Measurements from ENCODE around the genes AHNAK, EEF1G, C11orf98, UBXN1 and NXF1.

GRCh38 chr11:62484430-62484830 is 62.2 kb downstream of the AHNAK start:
- RAMPAGE, long total RNA: no peak
- RRBS: no CpG with 5 or more reads among the region's 6 CpGs

DNA sequence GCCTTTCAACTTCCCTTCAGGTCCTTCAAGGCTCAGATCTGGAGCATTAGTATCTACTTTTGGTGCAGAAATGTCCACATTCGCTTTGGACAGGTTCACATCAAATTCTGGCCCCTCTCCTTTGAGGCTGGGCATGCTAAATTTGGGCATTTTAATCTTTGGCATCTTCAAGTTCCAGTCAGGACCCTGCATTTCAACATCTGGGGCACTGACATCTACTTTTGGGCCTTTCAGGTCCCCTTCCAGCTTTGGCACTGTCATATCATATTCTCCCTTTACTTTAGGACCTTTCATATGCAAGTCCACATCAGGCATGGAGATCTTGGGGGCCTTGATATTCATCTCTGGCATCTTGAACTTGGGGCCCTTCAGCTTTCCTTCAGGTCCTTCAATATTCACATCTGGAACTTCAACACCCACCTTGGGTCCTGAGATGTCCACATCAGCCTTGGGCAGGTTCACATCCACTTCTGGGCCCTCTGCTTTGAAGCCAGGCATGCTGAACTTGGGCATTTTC is 15.3 kb downstream of the AHNAK start:
- RAMPAGE, long total RNA: no peak
- RRBS: no CpG with 5 or more reads among the region's 1 CpG

- RAMPAGE, long total RNA: no peak
- RRBS: no CpG with 5 or more reads among the region's 20 CpGs
Observed at GRCh38 chr11:62533618-62534244, 12.9 kb downstream of the AHNAK start.

- RAMPAGE, long total RNA: no peak
- RRBS: 3% methylated on average over 11 of the region's 38 CpGs
Observed at GRCh38 chr11:62542748-62543766, 3.5 kb downstream of the AHNAK start.

DNA sequence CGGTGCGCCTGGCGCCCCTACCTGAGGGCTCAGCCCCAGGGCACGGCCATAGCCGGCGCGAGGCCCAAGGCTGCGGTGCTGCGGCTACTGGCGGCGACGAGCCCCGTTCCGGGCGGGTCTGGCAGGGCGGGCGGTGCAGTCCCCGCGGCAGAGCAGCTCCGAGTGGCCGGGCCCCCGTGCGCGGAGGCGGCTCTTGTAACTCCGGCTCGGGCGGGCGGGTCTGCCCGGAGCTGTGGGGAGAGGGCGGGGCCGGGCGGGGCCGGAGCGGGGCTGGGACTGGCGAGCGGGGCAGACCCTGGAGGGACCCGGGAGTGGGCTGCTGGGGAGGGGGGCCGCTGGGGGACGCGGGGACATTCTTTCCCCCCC is at the start of gene AHNAK:
TSS of gene AHNAK (minus strand) at position 168 of the 366 bp plus-strand sequence.
- RAMPAGE, long total RNA: no peak
- RRBS: 1% methylated on average over 27 of the region's 41 CpGs

DNA sequence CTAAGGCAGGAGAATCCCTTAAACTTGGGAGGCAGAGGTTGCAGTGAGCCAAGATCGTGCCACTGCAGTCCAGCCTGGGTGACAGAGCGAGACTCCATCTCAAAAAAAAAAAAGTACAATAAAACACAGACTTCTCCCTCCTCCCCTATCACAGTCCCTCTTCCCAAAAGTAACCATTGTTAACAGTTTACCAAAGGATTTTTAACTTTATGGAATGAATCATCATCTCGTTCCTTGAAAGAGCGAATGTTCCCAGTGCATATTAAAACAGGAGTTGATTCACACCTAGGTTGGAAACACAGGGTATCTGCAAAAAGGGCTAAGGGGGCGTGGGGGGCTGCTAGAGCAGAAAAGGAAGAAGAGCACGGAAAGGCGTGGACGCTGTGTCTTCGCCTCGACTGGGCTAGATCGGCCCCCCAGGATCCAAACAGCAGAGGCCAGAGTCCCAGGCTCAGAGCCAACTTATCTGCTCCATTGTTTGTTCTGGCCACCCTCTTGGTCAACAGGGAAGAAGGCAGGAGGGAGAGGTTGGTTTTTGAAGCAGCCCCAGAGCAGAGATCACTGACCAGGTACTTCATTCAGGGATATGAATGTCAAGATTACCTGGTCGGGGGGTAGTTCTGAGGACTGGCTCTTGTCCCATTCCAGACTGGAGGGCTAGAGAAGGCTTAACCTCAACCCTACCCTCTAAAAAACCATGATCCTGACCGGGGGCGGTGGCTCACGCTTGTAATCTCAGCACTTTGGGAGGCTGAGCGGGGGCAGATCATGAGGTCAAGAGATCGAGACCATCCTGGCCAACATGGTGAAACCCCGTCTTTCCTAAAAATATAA is 2.2 kb upstream of the AHNAK start:
- RAMPAGE, long total RNA: no peak
- RRBS: no CpG with 5 or more reads among the region's 18 CpGs

DNA sequence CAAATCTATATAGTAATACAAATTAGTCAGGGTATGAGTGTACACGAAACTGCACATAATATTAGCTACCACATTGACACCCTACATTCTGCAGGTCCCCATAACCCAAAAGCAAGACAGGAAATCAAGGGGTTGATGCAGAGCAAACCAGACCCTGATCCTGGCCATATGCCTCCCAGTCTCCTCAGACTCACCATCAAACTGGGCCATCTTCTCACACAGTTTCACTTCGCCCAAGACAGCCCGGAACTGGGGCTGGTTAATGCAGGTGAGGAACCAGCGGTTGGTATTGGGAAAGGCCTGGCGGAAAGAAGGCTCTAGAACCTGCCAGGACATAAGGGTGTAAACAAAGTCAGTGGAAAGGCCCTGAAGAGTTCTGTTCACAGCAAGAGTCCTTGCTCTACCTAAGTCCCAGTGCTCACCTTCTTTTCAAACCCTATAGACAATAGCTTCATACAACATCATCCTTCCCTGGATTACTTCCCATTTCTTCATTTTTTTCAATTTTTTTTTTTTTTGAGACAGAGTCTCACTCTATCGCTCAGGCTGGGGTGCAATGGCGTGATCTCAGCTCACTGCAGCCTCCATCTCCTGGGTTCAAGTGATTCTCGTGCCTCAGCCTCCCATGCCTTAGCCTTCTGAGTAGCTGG is 6.4 kb downstream of the EEF1G start:
- RAMPAGE, long total RNA: no peak
- RRBS: no CpG with 5 or more reads among the region's 8 CpGs

GRCh38 chr11:62573540-62574094 is at the start of gene EEF1G:
EEF1G (minus strand) TSS chr11:62573891.
- RAMPAGE, long total RNA: start-site peak on the minus strand at chr11:62573853-62573866, 2,385 and 1,487 reads in 2 replicates
- RRBS: no CpG with 5 or more reads among the region's 33 CpGs

DNA sequence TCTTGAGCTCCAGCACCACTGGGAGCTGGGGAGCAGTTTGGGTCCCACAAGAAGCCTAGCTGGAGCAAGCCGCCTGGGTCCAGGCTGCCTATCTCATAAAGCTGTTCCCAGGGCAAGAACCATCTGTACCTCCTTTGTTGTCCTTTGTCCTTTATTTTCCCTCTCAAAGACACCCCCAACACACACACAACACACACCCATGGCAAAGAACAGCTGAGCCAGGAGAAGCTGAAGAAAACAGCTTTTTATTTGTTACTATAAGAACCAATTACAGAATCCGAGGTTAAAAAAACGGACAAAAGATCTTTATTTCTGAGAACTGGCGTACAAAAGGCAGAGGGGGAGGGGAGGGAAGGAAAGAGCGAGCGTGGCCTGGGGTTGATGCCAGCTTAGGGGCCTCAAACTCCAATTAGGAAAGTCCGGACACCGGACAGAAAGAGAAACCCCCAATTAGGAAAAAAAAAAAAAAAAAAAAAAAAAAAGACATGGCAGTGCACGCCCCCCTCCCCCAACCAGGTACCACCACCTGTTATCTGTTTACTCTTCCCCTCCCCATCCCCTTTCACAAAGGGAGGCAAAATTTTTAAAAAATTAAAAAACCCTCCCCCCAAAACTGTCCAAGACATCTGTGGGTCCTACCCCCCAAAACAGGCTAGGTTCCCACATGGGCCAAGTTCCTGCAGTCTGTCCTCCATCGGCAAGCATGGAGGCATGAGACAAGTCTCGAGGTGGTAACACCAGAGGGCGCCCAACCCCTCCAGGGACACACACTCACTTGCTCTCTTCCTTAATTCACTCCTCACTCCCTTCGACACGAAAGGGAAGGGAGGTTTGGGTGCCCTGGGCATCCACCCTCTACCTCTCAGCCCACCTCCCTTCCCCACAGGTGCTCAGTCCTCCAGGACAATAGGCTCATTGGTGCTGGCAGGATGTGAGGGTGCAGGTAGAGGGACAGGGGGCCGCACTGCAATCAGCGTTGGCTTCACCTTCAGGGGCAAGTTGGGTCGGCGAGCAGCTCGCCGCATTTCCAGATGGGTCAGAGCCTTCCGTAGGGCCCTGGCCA is 2.0 kb upstream of the TUT1 start:
- RAMPAGE, long total RNA: no peak
- RRBS: no CpG with 5 or more reads among the region's 21 CpGs

DNA sequence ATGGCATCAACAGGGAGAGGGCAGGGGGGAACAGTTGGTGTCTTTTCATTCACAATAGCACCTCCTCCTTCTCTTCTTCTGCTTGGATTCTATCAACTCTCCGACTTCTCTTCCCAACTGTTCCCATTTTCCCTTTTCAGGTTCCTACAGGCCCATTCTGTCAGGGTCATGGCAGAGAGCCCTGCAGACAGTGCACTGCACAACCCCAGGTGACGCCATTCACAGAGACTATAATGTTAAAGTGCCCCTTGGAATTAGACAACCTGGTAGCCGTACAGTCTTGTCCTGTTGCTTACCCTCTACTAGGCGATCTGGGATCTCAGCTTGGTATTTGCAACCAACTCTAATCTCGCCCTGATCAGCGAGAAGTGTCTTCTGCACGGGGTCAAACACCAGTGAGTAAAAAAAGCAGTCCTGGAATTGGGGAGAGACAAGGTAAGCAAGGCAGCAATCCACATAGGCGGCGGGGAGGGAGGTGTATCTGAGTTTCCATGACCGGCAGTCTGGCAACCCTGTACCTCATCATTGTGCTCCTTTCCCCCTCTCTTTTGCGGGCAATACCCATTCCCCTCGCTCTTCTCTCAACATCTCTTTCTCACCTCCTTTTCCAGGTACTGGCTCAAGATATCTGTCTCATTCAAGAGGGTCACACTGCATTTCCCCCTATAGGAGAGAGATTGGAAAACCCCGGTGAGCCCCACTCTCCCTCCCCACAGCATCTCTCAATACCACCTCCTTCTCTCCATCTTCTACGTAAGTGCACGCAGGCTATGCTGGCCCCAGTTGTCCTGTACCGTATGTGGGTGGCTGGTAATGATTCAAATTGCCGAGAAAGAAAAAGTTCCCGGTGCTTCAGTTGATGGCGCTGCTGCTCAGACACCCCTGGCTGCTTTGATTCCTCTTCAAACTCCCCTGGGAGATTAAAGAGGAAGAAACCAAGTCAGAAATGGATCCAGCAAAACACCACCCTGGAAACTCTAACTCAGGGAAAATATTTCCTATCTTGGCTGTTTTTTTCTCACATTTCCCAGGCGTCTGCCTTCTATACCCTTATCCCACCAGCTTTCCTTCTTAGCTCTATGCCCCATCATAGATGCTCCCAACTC is 3.6 kb downstream of the MTA2 start:
- RAMPAGE, long total RNA: no peak
- RRBS: no CpG with 5 or more reads among the region's 20 CpGs

GRCh38 chr11:62602728-62603126 is 1.1 kb upstream of the MTA2 start:
- RAMPAGE, long total RNA: no peak
- RRBS: 40% methylated on average over 11 of the region's 35 CpGs

DNA sequence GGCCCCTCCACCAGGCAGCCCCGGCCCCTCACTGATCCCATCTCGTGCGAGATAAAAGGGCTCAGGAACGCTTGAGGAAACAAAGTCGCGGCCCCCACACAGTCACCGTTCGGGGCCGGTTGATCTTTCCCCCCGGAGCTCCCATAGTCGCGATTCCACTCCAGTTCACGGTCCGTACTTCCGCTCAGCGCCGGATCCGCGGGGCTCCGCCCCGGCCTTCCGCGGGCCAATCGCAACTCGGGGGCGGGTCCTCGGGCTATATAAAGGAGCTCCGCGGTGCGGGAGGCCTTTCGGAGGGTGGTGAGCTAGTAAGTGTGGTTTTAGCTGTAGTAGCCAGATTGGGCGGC is at the start of gene C11orf98:
TSS of gene C11orf98 (minus strand) at position 186 of the 347 bp plus-strand sequence.
- RAMPAGE, long total RNA: start-site peak on the minus strand centred at position 156 of the sequence, 23 bp wide, 144 and 245 reads in 2 replicates
- RRBS: 1% methylated on average over 16 of the region's 32 CpGs

DNA sequence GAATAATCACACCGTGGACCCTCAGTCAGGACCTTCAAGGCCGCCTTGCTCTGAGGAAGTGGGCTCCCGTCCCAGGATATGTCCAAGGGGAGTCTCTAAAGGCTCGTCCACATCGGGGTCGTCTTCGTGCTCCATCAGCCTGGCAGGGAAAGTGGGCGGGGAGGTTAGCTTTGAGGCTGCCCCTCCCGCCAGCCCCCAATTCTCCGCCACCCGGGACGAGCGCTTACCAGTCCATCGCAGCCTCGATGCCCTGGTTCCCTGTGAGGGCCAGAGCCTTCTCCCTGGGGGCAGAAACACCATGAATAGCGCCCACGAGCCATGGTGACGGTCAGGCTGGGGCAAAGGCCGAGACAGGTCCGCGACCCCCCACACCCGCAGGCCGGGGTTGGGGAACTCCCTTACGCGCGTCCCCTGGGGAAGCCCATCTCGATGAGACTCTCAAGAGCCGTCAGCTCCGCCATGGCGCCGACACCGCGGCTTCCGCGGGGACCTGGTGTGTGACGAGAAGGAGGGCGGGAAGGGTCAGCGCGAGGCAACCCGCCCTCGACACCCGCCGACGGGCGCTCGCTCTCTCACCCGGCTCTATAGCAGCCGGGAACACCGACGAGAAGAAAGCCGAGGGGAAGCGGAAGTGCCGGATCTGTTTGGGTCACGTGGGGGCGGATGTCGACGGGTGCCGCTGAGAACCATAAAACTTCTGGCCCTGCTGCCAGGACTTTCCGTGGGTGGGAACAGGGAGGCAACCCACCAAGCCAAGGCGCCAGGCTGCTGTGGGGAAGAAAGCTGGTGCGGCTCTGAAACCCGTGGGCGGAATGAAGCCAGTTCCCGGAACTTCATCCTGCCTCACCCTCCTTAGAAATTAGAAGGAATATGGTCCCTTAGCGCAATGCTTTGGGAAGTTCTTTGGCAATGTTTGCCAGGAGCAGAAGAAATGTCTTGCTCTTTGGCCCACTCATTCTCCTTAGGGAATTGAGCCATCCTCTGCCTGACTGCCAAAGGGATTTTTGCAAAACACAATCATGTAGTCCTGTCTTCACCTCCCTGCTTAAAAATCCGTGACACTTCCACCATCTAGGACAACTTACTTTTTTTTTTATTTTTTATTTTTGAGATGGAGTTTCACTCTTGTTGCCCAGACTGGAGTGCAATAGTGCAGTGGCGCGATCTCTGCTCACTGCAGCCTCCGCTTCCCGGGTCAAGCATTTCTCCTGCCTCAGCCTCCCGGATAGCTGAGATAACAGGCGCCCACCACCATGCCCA is at the start of gene UBXN1:
TSS of gene UBXN1 (minus strand) at position 611 of the 1,260 bp plus-strand sequence.
- RAMPAGE, long total RNA: start-site peak on the minus strand centred at position 601 of the sequence, 48 bp wide, 1,021 and 230 reads in 2 replicates
- RRBS: no CpG with 5 or more reads among the region's 72 CpGs

DNA sequence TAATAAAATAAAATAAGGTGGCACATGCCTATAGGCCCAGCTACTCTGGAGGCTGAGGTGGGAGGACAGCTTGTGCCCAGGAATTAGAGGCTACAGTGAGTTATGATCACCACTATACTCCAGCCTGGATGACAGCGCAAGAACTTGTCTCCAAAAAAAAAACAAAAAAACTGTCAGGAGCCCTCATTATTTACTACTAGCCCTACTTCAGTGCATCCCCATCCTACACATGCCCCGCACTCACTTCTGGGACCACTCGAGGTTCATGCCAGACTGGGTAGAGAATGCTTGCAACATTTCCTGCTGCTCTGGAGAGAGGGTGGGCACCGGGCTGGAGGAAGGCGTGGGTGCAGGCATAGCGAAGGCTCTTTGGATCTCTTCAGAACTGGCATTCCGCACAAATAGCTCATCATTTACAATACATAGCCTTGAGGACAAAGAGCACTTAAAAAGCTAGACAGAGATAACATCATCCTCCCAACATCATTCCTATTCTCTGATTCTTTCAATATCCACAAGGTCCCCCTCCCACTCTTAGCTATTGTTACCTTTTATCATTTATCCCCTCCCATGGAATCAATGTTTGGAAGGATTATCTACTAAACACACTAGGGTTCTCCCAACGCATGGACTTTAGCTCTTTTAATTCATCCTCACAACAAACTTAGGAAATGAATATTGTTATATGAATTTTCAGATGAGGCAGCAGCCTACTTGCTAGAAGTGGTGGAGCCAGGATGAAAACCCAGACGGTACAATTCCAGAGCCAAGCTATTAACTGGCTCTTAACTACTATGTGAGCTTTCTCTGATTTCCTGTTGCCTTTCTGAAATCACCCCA is 2.4 kb upstream of the TMEM223 start:
- RAMPAGE, long total RNA: no peak
- RRBS: no CpG with 5 or more reads among the region's 9 CpGs

GRCh38 chr11:62805301-62806536 is at the start of gene NXF1:
NXF1 (minus strand) TSS chr11:62805440.
- RAMPAGE, long total RNA: no peak
- RRBS: 1% methylated on average over 22 of the region's 69 CpGs

- RAMPAGE, long total RNA: no peak
- RRBS: no CpG with 5 or more reads among the region's 8 CpGs
Observed at GRCh38 chr11:62833357-62834127, 1.7 kb upstream of the STX5 start.

DNA sequence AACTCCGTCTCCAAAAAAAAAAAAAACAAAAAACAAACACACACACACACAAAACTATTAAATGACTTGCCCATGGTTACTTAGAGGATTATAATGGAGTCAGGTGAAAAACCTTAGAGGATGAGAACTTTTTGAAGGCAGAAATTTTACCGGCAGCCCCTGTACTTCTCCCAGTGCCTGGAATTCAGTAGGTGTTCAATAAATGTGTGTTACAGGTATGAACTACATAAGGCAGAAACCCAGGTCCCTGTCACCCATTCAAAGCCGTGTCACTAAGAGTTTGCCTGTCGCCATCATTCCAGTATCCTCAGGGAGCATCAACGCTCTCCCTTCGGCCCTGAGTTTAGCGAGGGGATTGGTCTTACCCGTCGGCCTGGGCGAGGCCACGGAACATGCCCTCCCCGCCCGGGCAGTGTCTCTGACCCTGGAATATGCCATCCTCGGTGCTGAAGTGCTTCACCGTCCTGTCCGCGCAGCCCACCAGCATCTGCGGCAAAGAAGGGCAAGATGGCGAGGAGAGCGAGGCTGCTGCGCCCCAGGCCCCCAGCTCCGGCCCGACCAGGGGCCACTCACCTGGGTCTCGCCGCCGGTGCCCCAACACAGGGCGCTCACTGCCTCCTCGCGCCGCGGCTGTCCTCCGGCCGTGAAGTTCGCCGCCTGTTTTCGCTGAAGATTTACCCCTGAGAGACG is 496 bp downstream of the WDR74 start:
- RAMPAGE, long total RNA: no peak
- RRBS: 2% methylated on average over 11 of the region's 37 CpGs

DNA sequence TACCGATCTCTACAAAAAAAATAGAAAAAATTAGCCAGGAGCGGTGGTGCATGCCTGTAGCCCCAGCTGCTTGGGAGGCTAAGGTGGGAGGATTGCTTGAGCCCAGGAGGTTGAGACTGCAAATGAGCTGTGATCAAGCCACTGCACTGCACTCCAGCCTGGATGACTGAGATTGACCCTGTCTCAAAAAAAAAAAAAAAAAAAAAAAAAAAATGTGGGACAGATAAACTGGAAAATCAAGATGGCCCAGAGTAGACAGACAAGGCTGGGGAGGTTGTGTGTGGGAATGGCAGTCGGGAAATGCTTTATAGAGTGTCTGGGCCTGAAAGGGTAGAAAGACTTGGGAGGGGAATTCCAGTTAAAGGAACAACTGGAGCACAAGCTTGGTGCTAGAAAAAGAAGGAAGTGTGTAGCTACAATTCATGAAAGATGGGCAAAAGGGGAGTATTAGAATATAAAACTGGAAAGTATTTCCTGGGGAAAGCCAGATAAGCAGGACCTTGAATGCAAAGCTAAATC is 18.2 kb upstream of the WDR74 start:
- RAMPAGE, long total RNA: no peak
- RRBS: no CpG with 5 or more reads among the region's 3 CpGs

- RAMPAGE, long total RNA: no peak
- RRBS: no CpG with 5 or more reads among the region's 7 CpGs
Observed at GRCh38 chr11:62885438-62885784, 4.7 kb downstream of the SLC3A2 start.

DNA sequence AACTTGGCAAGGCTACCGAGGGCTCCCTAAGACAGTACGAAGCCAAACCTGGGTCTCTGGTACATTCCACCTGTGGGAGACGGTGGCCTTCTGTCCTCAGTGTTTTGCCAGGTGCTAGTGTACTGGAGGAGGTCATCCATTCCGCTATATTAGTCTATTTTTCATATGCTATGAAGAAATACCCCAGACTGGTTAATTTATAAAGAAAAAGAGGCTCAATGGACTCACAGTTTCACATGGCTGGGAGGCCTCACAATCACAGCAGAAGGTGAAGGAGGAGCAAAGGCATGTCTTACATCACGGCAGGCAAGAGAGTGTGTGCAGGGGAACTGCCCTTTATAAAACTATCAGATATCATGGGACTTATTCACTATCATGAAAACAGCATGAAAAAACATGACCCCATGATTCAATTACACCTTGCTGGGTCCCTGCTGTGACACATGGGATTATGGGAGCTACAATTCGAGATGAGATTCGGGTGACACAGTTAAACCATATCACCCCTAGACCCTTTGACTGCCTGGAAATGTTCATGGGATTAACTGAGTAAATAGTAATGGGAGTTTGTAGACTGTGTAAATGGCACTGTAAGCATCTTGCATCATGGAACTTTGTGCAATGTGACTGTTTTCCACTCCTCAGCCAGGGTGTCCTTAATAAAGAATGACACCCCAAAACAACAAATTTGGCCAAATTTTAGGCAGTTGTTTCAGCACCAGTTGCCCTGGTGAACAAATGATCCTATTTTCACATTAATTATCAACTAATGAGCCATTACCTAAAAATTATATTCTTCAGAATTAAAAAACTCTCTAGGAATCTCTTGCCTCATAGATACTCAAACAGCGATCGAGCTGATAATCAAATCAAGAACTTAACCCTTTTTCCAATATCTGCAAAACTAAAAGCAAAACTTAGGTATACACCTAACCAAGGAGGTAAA is 7.8 kb upstream of the SLC22A25 start:
- RAMPAGE, long total RNA: no peak
- RRBS: no CpG with 5 or more reads among the region's 9 CpGs